Cardiac atrium fibroblast (primary cell): ENCODE results near the genes NCAM2 and JAM2.

- RAMPAGE, long total RNA, result no peak
Observed at GRCh38 chr21:17673182-17673594, 60.5 kb upstream of the BTG3 start.

DNA sequence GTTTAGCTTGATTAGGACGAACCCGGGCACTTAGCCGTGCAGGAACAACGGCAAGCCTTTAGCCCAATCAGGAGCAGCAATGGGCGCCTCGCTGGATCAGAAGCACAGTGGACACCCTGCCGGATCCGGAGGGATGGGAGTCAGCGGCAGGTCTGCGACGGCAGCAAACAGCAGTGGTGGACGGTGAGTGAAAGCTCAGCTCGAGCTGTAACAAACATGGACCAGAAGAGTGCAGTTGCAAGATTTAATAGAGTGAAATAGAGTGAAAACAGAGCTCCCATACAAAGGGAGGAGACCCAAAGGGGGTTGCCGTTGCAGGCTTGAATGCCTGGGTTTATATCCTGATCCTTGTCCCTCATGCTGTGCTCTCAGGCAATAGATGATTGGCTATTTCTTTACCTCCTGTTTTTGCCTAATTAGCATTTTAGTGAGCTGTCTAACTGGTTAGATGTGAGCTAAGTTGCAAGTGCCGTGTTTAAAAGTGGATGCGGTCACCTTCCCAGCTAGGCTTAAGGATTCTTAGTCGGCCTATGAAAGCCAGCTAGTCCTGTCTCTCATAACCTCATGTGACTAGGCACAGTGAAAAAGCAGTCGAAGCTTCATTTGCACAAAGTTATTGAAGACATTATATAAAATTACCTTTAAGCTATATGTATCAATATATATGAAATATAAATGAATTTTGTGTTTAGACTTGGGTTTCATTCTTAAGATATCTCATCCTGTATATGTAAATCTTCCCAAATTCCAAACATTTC is 356.6 kb upstream of the TMPRSS15 start:
- RAMPAGE, long total RNA, result no peak

GRCh38 chr21:20997815-20998719 is at the start of gene NCAM2:
NCAM2 (plus strand) TSS chr21:20998409.
- RAMPAGE, long total RNA, result no peak

DNA sequence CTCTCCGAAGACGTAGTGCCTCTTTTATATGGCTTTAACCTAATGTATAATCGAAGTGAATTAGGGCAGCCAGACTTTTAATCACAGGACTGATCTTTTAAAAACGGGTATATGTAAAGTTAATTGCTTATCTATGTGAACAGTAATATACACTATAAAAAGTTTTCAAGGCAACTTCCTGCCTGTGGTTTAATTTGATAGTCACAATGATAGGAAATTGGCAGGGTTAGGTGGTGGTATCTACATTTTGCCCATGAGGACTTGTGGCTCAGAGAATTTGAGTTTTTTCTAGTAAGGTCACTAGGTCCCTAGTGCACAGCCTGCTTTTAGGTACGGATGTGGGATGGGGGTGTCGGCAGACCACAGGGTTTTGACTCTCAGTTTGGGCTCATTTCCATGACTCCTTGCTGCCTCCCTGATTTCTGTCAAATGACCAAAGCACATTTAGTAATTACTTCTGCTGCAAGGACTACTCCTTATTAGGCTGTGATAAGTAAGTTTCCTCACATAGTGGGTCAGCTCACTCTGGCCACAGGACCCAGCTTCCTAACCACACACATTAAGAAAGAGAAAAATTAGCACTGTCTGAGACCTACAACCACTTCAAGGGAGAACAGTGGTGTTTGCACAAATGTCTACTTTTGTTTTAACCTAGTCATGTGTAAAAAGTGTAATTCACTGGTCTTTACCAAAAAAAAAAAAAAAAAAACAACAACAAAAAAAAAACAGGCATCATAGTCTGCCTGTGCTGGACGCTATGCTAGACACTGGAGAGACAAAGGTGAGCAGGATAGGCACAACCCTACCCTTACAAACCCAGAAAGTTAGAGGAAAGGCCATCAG is 43.8 kb downstream of the MRPL39 start:
- RAMPAGE, long total RNA, result no peak

- RAMPAGE, long total RNA, result no peak
Observed at GRCh38 chr21:25639206-25640186, at the start of gene JAM2. JAM2 (plus strand) TSS chr21:25639258.

- RAMPAGE, long total RNA, result no peak
Observed at GRCh38 chr21:25736109-25736685, 1.4 kb downstream of the GABPA start.

GRCh38 chr21:25756114-25756780 is 21.5 kb downstream of the GABPA start:
- RAMPAGE, long total RNA, result no peak

GRCh38 chr21:25887739-25888325 is 153.1 kb downstream of the GABPA start:
- RAMPAGE, long total RNA, result no peak

GRCh38 chr21:25895884-25896353 is 161.1 kb downstream of the GABPA start:
- RAMPAGE, long total RNA, result no peak

- RAMPAGE, long total RNA, result no peak
Observed at GRCh38 chr21:25998129-25998630, 172.4 kb downstream of the APP start.

DNA sequence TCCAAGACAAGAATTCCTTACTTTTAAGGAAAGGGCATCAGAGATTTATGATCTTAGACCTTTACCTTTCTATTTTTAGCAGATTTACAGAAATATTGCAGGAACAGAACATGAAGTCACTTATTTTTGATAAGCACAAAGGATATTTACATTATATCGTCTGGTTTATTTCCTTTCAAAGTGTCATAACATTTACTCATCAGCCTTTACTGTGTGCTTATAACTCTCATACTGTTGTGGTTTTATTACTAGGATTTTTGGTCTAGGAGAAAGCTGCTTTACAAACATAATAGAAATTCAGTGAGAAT is 47.6 kb downstream of the APP start:
- RAMPAGE, long total RNA, result no peak

- RAMPAGE, long total RNA, result no peak
Observed at GRCh38 chr21:26139959-26140679, 30.5 kb downstream of the APP start.

DNA sequence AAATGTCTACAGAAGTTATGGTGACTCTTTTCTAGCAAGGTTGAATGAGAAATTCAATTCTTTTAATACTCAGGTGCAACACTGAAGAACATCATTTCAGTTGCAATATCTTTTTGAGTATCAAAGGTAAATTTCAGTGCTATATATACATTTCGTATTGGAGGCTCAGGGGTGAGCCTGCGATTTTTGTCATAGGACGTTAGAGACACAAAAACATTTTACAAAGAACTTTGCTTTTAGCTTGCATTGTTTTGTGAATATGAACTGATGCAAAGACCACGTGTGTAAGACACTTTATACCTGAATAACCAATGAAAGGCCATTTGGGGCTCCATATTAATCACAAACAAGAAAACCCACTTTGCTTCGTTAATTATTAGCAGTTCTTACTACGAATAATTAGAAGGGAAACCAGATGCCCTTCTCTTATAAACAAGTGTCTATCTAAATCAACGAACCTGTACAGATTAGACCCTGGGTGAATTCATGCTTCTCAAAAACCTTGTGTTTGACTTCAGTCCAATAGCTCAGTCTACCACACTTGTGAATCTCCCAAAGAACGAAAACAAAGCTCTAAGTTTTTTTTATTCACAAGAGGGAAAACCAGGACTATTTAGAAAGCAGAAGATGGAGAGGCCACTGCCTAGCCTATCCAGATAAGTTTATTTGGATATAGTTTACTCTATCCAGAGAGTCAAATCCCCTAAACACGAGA is 1.0 kb downstream of the CYYR1 start:
- RAMPAGE, long total RNA, result no peak

DNA sequence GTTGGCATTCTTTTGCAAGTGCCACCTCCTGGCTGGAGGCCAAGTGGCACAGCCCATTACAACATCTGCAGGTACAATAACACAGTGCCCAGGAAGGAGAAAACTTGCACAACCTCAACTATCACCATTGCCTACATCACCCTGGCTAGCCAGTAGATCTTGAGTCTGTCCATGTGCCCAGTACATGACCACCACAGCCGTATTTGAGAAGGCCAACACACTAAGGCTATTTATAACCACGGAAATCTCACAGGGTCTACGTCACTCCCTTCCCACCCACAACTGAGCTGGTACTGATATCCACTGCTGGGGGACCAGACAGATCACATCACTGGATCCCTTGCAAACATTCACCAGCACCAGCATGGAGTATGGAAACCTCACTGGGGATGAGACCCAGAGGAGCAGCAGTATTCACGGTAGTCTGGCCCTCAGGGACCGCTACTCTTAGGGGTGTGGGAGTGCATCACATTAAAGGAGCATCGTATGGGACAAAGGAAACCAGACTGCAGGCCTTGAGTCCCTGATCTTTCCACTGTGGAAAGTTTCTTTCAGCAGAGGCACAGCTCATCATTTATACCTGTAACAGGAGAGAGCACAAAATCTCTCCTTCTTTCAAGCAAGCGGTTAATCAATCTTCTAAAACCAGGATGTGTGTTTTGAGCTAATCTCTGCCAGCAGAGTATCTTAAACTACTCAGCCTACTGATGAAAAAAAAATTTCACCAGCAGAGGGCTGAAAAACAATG is 11.4 kb downstream of the ADAMTS1 start:
- RAMPAGE, long total RNA, result no peak

DNA sequence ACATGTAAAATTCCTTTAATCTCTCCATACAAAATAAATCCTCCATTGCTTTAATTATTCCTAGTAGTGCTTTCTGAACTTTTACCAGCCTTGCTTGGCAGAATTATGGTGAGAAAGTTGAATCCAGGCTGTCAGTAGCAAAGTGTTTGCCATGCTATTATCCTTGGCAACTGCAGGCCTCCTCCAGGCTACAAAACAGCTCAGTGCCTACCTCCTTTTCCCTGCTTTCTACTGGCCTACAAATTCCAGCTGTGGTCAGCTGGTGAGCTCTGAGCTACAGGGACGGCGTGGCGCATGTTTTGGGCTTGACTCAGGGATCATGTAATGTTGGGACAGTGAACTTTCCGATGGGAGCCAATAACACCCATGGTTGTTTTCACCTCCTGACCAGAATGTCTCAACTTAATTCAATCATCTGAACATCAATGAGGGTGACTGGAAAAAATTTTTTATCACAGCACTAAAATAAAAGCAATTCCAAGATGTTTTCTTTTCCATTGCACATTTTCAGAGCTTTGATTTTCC is 456.2 kb upstream of the ADAMTS5 start:
- RAMPAGE, long total RNA, result no peak

GRCh38 chr21:28257271-28257771 is 627.8 kb downstream of the N6AMT1 start:
- RAMPAGE, long total RNA, result no peak

DNA sequence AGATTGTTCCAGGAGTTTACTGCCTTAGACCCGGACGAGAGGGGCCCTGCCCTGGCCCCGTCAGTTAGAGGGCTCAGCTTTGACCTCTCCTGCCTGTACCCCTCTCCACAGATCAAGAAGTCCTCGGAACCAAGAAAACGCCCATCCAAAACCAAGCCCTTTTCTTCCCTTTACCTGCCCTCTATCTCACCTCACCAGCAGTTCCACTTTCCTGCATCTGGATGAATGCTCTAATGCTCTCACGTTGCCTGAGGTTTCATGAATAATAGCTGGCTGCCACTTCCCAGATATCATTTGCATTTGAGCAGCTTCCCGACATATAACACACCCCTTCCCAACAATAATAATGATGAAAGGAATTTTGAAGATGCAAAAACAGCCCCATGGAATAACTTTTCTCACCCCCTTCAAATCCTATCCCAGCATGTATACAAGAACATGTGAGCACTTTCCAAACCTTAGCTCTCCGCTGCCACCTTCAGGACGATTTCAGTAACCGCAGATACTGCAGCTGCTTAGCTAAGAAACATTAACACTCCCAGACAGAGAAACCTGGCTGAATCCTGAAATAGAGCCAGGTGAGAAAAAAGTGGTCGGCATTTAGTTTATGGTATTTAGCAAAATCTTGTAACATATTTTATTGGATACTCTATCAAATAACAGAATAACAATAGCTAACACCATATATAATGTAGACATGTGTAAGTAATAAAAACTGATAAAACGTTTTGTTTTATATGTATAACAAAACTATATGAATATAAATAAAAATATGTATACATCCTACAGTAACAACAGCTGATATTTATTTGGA is 139.6 kb downstream of the N6AMT1 start:
- RAMPAGE, long total RNA, result no peak

DNA sequence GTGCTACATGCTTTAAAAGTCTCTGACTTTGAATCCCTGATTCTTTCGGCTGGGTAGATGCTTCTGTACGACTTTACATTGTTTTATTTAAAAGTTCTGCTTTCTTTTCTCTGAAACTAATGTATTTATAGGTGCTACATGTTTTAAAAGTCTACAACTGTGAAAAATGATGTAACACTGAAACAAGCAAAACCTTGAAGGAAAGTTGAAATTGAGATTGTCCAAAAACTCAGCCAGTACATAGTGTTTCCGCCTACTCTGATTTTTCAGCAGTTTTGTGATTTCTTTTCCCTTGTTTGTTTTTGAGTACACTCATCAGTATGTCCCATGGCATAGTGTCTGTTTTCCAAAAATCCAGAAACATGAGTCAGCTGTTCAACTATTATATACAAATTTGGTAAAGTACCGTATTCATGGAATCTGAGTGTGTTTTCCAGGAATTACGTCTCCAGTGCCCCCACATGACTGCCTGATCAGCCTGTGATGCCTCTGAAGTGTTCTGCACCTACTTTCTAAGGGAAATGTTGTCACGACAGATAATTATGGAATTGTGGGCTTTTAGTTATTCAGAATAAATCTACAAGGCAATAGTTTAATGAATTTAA is 79.4 kb downstream of the N6AMT1 start:
- RAMPAGE, long total RNA, result no peak

DNA sequence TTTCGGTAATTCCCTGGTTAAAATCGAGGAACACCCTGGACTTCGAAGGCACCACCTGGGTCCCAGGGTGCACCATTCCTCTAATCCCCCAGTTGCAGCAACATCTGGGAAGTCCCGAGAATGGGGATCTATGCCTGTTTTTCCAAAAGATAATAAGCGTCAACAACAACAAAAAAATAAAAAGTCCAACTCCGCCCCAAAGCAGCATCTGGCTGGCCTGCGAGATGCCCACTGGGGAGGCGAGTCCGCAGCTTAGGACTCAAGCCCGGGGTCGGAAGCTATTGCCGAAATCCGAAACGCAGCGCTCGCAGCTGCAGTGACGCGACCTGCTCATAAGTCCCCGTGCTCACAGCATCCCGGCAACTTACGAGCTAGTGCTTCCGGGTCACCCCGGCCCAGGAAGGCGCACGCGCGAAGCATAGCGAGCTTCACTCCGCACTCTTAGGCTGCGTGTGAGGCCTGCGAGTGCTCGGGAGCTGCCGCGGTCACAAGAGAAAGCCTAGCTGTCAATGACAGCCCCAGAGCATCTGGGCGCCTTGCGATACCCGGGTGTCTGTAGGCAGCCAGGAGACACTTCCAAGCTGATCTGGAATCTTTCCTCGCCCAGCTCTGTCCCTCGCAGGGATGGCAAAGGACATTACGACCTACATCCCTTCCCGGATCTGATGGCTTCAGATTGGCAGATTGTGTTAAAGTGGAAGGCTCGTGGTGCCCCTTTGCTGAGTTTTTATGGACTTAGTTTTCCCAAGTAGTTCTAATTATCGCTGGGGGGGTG is 9.9 kb upstream of the LTN1 start:
- RAMPAGE, long total RNA, result no peak

DNA sequence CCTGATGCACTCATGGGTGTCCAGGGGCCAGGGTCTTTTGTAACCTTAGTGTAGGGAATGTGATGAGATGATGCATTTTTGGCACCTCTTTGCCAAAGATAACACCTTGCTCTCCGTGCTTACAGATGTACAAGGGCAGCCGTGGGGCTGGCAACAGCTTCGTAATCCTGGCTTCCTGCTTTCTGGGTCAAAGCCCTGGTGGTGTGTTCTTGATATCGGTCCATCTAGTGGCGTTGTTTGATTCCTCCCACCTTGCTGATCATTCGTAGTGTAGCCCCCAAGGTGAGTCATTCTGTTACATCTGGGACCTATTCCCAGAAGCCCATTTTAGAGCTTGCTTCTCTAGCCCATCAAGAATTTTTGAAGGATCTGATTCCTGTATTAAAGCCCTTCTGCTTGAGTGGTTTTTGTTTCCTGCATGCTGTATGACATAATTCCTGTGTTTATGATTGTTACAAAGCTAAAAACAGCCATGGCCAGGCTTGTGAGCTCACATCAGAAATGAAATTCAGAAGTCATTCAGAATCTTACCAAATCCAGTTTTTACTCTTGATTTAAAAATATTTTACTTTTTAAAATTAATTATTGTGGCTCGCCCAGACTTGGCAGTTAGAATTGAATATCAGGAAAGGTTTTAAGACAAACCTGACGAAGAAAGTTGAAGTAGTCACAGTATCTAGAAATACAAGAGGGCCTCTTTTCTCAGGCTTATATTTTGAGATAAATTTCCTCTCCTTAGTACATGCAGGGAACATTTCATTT is 7.2 kb upstream of the CCT8 start:
- RAMPAGE, long total RNA, result no peak